Pulmonary lymph node (tissue), 1 donor: Measurements from ENCODE around the gene CSE1L.

GRCh38 chr20:49045371-49046431 is at the start of gene CSE1L:
Gene CSE1L (plus strand): TSS chr20:49046312.
- PRO-cap: bidirectional peak, plus-strand start at chr20:49046328, minus-strand start at chr20:49046115

- PRO-cap: no peak
Measured at GRCh38 chr20:49245659-49246846, 26.8 kb downstream of the DDX27 start.

- PRO-cap: no peak
Measured at GRCh38 chr20:49282999-49283974, 5.4 kb upstream of the ZNFX1 start.

DNA sequence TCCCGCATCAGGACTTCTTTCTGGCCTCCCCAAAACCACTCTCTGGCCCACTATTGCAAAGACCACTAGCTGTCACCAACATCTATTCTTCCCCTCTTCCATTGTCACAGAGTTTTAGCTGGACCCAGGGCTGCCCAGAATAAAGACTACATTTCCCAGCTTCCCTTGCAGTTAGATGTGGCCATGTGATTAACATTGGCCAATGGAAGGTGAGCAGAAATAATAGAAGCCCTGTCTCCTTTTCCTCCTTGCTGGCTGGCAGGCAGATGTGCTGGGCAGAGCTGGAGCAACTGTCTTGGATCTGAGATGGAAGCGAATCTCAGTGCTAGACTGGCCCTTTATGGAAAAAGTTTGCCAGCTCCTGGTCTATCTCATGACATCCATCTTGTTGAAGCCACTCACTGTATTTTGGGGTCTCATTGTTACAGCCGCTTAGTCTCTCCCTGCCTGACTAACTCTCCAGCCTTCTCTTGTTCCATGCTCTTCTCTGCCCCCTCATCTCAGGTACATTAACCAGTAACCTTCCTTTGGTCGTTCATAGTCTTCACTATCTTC is 96.9 kb downstream of the KCNB1 start:
- PRO-cap: no peak

GRCh38 chr20:49427580-49428203 is 54.8 kb downstream of the KCNB1 start:
- PRO-cap: no peak

- PRO-cap: no peak
Measured at GRCh38 chr20:49569452-49569809, 1.5 kb upstream of the PTGIS start.

DNA sequence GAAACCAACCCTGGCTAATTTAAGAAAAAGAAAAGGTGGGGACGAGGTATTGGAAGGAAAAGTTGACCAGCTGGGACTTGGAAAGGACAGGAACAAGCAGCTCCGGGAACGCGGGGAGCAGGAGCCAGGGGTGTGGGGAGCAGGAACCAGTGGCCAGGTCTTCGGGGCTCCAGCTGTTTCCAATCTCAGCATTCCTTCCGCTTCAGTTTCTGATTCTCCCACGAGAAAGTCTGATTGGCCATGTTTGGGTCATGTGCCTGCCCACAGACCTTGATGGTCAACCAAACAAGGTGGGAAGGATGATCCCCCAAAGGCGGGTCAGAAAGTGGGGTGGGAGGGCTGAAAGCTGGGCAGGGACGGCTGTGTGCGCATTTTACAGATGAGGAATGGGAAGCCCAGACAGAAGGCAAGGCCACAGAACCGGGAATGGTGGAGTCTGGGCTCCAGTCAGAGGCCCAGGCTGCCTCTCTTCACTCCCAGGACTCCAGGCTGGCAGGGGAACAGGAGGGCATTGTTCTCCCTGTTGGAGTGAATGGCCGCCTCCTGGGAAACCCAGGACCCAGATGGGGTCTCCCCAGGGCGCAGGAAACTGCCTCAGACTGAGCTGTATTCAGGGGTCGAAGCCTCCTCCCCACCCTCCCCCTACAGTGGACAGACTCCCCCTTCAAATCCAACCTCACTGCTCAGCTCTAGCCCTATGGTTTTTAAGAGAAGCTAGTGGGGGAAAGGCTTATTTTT is 12.1 kb upstream of the PTGIS start:
- PRO-cap: no peak

GRCh38 chr20:49583355-49584014 is 15.5 kb upstream of the PTGIS start:
- PRO-cap: no peak

- PRO-cap: no peak
Measured at GRCh38 chr20:49596219-49596727, 28.3 kb upstream of the PTGIS start.

DNA sequence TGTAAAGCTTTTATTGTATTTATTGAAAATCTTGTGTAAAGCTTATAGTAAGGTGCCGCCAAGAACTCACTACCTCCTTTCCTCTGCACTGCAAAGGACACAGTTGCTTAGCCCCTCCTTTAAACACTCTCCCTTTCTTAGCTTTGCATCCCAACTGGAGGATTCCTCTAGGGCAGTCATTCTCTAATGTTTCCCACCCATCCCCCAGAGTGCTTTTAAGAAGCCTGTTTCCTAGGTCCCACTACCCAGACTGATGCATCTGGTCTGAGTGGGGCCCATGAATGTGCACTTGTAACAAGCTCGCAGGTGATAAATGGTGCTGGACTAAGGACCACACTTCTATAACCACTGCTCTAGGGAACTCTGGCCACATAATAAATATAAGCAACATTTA is 55.2 kb downstream of the B4GALT5 start:
- PRO-cap: no peak

- PRO-cap: no peak
Measured at GRCh38 chr20:49669463-49669931, 44.2 kb downstream of the B4GALT5 start.

DNA sequence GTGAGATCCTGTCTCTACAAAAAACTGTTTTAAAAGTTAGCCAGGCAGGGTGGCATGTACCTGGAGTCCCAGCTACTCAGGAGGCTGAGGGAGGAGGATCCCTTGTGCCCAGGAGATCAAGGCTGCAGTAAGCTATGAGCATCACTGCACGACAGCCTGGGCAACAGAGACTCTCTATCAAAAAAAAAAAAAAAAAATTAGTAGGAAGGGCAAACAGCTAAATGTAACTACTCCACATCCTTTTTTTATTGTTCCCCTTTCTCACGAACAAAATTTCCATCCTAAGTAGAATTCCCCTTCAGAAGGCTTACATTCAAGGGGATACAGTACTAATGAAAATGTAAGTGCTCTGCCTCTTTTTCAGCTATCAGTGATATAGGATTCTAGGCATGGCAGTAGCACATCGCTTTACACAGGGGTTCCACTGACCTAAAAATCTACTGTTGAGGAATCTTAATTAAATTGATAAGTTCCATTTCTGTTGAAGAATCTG is 2.7 kb downstream of the B4GALT5 start:
- PRO-cap: unidirectional peak, plus-strand start at position 301 of the sequence

DNA sequence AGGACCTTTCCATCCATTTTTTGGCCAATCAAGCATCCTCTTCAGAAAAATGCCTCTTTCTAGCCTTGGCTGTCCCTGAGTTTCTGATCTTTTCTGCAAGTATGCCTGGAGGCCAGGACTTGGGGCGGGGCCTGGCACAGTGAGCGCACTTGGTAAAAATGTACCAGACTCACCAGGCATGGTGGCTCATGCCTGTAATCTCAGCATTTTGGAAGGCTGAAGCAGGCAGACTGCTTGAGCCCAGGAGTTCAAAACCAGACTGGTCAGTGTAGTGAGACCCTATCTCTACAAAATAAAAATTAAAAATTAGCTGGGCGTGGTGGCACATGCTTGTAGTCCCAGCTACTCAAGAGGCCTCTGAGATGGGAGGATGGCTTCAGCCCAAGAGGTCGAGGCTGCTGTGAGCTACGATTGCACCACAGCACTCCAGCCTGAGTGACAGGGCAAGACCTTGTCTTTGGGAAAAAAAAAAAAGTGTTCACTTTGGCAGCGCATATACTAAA is 18.2 kb upstream of the SLC9A8 start:
- PRO-cap: no peak

GRCh38 chr20:49853522-49854255 is 41.1 kb downstream of the SLC9A8 start:
- PRO-cap: no peak

DNA sequence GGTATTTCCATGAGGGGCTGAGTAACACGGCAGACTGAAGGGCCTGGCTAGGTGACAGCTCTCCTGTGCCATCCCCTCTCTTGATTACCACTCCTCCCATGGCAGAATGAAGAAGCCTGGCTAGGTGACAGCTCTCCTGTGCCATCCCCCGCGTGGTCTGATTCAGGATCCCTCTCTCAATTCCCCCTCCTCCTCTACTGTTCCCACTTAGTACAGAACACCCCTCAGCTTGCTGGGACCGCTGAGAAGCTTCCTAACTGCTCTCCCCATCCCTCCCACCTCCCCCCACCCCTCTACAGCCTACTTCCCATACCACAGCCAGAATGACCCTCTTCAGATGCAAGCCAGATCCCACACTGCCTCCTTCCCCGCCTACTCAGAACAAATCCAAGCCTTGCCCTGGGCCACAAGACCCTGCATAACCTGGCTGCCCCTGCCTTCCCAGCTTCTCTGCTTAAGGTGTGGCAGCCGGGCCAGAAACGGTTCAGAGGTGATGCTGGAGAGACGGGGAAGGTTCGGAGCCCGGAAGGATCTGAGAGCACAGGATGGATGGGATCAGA is 7.7 kb downstream of the SPATA2 start:
- PRO-cap: no peak

GRCh38 chr20:49928429-49928691 is 7.8 kb upstream of the RNF114 start:
- PRO-cap: no peak

- PRO-cap: no peak
Measured at GRCh38 chr20:50050750-50051257, 62.1 kb downstream of the UBE2V1 start.

DNA sequence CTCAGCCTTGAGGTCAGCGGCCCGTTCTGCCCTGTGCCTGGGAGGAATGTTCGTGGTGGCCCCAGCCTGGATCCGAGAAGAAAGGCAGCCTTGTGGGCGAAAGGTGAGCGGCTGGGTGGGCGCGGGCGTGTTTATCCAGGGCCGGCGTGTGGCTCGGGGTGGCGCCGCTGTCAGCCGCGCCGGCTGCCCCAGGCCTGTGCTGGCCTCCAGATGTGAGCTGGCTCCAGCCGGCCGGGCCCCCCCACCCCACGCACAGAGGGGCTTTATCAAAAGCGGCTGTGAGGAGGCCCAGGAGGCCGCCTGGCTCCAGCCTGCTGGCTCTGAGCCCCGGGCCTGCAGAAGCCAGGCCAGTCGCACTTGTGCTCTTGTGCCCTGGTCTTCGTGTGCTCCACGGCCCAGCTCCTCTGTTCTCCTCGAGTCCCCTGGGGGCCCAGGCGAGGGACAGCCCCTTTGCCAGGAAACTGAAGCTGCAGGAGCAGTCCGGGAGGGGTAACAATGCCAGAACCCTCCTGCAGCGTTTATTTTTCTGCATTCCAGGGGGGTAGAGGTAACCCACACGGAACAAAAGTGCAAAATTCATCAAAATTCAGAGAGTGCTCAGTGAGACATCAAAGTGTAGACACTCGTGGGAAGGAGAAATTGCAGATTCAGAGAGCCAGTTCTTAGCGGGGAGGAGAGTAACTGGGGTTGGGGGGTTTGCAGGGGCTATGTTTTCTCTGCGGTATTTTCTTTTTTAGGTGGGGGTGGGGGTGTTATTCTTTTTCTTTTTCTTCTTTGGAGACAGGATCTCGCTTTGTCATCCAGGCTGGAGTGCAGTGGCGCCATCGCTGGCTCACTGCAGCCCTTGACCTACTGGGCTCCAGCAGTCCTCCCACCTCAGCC is 57.8 kb downstream of the UBE2V1 start:
- PRO-cap: no peak

GRCh38 chr20:50123547-50124352 is 10.8 kb upstream of the UBE2V1 start:
- PRO-cap: no peak

DNA sequence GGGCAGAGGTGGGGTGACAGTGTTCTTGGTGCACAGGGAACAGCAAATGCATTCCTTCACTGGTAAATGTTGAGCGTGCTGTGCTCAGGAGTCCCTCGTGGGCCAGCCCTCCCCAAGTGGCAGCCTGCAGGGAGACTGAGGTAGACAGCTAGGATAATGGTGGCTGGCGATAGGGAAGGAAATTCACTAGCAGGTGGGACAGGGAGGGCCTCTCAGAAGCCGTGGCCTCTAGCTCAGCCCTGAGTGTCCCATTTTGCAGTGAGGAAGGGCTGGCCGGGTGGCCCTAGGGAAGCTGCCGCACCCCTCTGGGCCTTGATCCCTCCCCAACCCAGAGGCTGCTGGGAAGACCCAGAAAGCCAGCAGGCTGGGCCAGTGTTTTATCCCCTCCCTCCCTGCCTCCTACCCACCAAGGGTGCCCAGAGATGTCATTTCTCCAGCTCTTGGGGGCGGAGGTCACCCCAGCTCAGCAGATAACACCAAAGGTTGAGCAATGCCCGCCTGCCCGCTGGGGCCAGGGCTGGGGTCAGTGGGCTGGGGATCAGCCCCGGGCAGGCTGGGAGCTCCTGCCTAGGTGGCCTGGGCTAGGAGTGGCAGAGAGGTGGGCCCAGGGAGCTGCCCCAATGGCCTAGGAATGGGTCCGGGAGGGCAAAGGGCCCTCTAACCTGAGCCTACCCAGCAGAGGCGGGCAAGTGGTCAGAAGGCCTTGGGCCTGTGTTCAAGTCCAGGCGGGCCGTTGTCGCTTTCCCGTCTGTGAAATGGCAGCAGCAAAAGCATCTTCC is 1.7 kb upstream of the CEBPB start:
- PRO-cap: no peak